M059J (cell line): ENCODE measurements around a stretch of chr4.

GRCh38 chr4:123985990-123986356 lies 589.4 kb downstream of the SPRY1 start:
- RAMPAGE, long total RNA: no peak

DNA sequence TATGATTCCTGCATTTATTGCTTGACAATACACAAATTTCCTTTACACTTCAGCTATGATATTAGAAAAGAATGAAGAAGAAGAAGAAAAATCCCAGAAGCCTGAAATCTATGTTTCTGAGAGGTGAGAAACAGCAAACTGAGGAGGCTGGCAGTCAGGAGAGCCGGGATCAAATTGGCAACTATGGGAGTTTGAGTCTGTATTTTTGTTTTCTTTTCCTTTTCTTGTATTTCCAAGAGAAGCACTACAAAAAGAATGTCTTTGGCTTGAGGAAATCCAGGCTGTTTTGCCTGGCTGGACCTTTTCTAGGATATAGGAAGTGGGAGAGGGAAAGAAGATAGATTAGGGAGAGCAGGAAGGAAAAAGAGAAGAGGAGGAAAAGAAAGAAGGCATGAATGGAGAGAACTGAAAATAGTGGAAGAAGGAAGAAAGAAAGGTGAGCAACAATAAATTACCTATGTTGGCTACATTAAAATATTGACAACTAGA lies 631.0 kb downstream of the SPRY1 start:
- RAMPAGE, long total RNA: no peak

DNA sequence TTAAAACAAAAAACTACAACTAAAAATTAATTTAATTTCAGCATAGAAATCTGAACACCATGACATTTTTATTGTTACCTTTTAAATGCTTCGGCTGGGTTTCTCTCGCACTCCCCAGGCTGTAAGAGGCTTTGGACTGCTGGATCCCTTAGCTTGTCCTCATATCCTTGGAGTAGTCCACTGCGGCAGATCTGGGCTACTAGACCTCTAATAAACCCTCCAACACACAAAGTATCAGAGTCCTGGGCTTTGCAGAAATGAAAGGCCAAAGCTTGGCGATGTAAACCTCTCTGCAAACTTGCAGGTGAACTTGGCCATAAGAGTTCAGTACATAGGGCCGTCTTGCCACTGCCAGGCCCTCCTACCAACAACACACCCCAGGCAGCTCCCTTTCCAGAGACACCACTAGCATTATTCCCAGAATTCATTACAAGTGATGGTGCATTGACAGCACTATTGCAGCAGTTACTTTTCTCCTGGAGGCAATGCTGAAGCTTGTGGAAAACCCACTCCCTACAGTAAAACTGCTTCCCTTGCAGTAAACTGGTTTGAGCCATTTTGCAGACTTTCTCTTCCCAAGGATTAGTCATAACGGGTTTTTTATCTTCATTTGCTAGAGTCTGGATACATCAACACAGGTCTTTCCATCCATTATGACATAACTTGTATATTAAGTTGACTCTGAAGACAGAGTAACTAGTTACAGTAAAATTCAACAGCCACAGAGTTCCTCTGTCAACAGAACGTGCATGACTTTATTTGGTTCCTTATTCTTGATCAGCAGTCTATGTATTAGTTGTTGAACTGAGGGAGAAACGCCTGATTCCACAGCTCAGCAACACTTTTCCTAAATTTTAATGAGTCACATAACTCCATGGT lies 2.4 kb downstream of the ANKRD50 start:
- RAMPAGE, long total RNA: no peak

DNA sequence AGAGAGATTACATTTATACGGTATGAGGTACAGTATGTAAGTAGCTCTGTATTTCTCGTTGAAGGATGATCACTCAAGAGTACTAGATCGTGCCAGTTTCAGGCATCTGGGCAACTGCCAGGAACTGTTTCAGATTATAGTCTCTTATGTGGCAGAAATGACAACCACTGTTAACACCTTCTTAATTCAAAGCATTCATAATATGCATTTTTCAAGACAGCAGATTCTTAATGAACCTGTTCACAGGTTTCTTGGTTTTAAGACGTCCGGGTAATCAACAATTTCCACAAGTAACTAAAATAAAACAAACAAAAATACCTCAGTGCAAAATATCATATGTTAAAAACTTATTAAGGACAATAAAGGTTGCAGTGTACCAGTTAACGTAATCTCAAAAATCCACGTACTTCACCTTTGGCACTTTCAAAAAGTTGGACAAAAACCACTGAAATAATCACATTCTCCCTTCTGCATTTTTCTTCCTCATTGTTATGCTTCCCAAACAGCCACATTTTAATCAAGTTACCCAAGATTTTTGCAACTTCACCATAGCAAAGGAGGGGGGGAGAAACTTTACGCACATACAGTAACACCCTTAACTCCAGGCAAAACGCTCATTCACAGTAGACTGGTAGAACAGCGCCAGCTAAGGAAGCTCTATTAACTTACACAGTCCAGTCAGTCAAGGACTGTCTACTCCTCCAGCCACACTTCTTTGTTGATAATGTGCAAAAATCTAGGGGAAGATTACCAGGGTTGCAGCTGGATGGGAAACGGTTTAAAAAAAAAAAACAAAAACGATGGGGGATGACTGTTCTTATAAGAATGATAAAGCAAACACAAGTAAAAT lies 1.3 kb downstream of the ANKRD50 start:
- RAMPAGE, long total RNA: no peak

GRCh38 chr4:125676605-125677073 lies 361.9 kb downstream of the FAT4 start:
- RAMPAGE, long total RNA: no peak

- RAMPAGE, long total RNA: no peak
Observed at GRCh38 chr4:126956653-126957407, 675.9 kb upstream of the INTU start.

DNA sequence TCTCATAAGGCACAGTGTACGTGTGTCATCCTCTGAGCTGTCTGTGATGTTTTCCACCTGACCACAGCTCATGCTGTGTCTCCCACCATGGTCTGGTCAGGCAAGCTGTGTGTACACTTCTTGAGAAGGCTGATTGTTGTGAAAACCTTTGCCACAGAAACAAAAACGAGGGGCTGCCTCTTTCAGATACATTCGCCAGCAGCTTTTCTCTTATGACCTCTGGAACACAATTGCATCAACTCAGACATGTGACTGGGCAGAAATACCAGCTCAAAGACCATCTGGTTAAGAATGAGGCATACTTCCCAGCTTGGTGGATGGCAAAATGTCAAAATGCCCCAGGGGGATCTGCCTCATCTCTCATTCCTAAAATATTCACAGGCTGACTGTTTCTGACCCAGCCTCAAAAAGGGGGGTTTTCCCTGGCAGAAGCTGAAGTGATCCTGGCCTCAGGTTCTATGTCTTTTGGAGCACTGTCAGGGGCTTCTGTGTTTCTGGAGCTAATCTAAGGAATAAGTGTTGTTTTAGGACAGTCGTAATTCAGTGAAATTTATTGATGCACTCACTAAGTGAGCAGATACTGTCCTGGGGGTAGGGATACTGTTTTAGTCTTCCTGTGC lies 46.0 kb downstream of the PGRMC2 start:
- RAMPAGE, long total RNA: no peak

DNA sequence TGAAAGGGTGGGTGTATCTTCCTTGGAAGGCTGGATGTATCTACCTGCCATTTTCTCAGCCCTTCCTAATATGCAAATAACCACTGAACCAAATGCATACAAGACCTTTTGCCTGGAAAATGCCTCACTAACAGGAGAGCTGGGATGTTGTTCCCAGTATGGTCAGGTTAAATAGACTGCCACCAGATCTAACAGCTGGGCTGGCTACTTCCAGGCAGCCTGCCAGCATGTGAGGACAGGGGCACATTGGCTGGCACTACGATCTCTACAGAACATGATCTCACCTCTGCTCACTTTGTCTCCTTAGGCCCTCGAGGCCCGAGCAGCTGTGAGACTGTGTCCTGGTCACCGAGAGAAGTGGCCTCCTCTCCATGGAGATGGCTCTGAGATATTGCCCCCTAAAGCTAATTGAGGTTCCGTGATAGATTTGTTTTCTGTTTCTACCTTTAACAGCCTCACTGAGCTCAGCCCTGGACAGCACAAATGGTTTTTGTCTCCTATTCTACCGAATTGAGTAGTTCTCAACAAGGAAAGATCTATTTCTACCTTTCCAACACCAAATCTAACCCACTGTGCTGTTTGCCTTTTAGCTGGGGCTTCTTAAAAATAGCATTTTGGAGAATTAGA lies 225.2 kb upstream of the JADE1 start:
- RAMPAGE, long total RNA: no peak

DNA sequence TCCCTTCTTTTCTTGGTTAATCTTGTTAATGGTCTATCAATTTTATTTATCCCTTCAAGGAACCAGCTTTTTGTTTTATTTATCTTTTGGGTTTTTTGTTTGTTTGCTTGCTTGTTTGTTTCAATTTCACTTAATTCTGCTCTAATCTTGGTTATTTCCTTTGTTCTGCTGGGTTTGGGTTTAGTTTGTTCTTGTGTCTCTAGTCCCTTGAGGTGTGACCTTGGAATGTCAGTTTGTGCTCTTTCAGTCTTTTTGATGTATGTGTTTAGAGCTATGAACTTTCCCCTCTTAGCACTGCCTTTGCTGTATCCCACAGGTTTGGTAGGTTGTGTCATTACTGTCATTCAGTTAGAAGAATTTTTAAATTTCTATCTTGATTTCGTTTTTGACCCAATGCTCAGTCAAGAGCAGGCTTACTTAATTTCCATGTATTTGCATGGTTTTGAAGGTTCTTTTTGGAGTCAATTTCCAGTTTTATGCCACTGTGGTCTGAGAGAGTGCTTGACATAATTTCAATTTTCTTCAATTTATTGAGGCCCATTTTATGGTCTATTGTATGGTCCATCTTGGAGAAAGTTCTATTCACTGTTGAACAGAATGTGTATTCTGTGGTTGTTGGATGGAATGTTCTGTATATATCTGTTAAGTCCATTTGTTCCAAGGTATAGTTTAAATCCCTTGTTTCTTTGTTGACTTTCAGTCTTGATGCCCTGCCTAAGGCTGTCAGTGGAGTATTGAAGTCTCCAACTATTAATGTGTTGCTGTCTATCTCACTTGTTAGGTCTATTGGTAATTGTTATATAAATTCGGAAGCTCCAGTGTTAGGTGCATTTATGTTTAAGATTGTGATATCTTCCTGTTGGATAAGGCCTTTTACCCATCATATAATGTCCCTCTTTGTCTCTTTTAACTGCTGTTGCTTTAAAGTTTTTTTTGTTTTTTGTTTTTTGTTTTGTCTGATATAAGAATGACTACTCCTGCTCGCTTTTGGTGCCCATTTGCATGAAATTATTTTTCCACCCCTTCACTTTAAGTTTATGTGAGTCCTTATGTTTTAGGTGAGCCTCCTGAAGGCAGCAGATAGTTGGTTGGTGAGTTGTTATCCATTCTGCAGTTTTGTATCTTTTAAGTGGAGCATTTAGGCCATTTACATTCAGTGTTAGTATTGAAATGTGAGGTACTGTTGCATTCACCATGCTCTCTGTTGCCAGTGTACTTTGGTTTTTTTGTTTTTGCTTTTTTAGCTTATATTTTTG lies 22.3 kb downstream of the SCLT1 start:
- RAMPAGE, long total RNA: no peak

- RAMPAGE, long total RNA: no peak
Observed at GRCh38 chr4:130043877-130044354, 948.0 kb downstream of the C4orf33 start.

- RAMPAGE, long total RNA: no peak
Observed at GRCh38 chr4:131596936-131597252, 1552.2 kb upstream of the PCDH10 start.

DNA sequence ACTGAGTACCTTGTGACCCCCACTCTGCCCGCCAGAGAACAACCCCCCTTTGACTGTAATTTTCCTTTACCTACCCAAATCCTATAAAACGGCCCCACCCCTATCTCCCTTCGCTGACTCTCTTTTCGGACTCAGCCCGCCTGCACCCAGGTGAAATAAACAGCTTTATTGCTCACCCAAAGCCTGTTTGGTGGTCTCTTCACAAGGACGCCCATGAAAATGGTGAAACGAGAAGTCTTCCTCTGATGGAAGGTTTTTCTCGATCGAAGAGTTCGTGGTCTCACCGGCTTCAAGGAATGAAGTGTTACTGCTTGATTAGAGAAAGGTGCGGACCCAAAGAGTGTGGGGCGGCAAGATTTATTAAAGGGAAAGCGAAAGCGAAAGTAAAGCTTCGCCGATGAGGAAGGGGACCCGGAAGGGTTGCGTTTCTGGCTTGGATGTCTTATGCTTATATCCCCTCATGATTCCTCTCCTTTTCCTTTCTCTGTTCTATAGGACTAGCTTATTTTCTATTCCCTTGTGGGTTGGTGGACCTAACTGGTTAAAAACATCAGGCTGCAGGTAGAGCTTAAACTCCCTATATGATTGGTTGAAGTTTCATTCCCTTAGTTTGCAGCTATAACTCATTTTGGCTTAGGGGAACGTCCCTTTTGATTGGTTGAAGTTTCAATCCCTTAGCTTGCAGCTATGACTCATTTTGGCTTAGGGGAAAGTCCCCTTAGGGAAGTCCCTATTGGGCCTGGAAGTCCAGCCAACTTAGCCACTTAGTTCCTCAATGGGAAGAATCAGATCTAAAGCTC lies 1025.2 kb upstream of the PCDH10 start:
- RAMPAGE, long total RNA: no peak

DNA sequence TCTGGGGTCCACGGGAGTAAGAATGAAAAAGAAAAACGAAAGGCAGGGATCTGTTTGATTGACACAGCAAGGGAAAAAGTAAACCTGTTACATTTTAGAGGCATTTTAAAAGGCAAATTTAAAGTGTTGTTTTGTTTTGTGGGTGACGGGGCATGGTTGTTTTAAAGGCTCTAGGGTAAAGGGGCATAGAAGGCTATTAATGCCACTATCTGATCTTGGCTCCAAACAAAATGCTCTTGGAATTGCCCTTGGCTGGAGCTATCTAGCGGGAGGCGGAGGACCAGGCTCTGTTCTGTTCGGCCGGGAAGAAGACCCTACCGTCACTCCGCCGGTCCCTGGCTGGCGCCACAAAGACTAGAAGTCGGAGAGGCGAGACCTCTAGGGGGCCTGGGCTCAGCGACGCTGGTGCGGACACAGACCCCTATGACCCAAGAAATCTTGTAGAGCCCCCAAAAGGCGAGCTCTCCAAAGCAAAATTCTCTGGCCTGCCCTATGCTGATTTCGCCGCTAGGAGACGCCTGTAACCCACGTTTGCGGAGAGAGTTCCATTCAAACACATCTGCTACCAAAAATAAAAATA lies 2.7 kb upstream of the PCDH10 start:
- RAMPAGE, long total RNA: no peak

DNA sequence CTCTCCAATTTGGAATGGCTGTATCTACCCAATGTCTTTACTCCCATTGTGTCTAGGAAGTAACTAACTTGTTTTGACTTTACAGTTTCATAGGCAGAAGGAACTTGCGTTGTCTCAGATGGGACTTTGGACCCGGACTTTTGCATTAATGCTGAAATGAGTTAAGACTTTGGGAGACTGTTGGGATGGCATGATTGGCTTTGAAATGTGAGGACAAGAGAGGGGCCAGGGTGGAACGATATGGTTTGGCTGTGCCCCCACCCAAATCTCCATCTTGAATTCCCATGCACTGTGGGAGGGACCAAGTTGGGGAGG lies 429.7 kb downstream of the PCDH10 start:
- RAMPAGE, long total RNA: no peak

- RAMPAGE, long total RNA: no peak
Observed at GRCh38 chr4:134200814-134201239, 762 bp downstream of the PABPC4L start.

DNA sequence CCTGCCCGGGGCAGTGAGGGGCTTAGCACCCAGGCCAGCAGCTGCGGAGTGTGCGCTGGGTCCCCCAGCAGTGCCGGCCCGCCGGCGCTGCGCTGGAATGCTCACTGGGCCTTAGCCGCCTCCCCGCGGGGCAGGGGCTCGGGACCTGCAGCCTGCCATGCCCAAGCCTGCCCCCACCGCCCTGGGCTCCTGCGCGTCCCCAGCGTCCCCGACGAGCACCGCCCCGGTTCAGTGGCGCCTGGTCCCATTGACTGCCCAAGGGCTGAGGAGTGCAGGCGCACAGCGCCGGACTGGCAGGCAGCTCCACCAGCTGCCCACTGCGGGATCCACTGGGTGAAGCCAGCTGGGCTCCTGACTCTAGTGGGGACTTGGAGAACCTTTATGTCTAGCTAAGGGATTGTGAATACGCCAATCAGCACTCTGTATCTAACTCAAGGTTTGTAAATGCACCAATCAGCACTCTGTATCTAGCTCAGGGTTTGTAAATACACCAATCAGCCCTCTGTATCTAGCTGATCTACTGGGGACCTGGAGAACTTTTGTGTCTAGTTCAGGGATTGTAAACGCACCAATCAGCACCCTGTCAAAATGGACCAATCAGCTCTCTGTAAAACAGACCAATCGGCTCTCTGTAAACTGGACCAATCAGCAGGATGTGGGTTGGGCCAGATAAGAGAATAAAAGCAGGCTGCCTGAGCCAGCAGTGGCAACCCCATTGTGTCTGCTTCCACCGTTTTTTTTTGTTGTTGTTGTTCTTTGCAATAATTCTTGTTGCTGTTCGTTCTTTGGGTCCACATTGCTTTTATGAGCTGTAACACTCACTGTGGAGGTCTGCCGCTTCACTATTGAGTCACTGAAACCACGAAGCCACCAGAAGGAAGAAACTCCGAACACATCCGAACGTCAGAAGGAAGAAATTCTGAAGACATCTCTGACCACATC lies 110.9 kb downstream of the PCDH18 start:
- RAMPAGE, long total RNA: no peak

GRCh38 chr4:138666436-138666930 lies 349.1 kb upstream of the NOCT start:
- RAMPAGE, long total RNA: no peak

DNA sequence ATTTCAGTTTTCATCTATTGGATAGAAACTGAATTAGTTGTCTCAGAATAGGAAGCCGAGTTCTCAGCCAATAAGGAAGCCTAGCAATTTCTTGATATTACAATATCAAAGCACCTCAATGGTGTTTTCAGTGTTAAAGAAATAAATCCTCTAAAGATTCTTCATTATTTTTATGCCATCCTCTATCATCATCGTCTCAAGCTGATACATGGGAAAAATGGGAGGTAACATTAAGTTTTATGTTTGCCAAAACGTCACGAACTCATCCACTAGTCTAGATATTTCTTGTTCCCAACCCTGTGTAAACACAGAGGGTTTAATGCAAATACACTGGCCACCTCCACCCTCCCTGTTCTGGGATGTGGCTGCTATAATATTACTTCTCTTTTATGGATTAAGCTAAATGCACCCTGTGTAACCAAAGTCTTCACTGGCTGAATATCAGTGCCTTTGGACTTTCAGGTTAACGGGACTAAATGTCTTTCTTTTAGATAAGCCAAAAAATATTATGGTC lies 103.7 kb upstream of the NOCT start:
- RAMPAGE, long total RNA: no peak

GRCh38 chr4:138918950-138919581 lies 96.5 kb upstream of the NOCT start:
- RAMPAGE, long total RNA: no peak

DNA sequence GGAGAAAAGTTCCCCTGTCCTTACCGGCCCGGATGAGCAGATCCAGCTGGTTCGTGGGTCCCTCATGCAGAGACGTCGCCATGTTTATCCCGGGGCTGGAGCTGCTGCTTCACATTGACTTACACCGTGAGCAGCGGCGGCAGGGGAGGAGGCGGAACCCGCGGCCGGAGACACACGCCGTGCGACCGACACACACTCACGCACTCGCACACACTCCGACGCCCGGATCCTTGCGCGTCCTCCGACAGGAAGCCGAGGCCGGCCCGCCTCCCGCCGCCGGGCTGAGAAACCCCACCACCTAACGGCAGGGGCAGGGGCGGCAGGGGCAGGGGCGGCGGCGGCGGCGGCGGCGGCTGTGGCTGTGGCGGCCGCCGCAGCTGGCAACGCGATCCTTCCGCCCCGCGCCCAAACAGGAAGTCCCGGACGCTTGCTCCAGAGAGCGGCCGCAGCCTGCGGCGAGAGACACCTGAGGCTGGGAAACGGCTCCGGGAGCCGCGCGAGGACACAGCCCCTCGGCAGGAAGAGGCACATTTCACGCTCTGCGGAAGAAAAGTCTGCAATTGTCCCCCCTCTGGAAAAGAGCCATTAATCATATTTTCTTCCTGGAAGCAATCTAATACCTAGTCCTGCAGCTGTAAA lies 68.6 kb downstream of the NOCT start:
- RAMPAGE, long total RNA: no peak